Measurements from ENCODE around the genes RFPL3 and FBXO7.

- RAMPAGE, long total RNA: no peak
- RRBS: 44% methylated on average over 3 of the region's 15 CpGs
Measured at GRCh38 chr22:31342351-31342995, 3.7 kb downstream of the PATZ1 start.

GRCh38 chr22:31346407-31347286 is 501 bp upstream of the PATZ1 start:
- RAMPAGE, long total RNA: no peak
- RRBS: 2% methylated on average over 18 of the region's 70 CpGs

GRCh38 chr22:31490354-31490887 is 779 bp upstream of the EIF4ENIF1 start:
- RAMPAGE, long total RNA: no peak
- RRBS: no CpG with 5 or more reads among the region's 23 CpGs

DNA sequence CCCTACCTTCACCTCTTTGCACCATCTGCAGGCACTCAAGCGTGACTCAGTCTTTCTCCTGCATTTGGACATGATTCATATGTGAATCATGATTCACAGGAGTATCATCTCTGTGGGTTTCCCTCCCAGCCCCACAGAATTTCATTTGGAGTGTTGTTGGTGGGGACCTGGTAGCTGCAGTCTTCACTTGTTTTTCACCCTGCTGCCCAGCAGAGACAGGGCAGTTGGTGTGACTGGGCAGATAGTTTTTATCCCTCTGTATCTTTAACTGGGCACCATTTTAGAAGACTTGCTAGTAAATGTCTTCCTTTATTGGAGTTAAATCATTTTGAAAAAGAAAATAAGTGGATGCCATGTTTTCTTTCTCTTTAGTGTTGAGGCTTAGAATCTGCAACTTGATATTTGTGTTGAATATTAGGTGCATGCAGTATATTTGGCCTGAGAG is 75.8 kb downstream of the DEPDC5 start:
- RAMPAGE, long total RNA: no peak
- RRBS: no CpG with 5 or more reads among the region's 1 CpG

DNA sequence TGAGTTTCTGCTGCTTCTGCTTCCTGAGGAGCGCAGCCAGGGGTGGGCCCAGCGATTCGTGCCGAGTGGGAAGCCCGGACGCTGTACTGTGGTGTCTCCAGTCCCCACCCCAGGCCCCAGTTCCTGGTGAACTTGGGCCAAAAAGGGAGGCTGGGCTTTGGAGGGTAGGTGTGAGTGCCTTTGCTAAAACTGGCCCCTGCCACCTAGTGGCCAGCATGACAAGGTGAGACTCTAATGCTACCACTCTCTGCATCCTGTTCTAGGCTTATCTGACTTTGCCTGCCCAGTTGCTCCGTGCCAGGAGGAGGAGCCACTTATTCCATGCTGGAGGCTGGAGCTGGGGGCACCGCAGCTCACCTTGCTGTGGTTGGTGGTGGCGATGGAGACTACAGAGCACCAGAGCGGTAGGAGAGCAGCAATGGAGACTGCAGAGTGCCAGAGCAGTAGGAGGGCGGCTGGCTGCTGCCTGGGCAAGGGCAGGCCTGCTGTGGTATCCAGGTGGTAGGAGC is 2.1 kb upstream of the RFPL2 start:
- RAMPAGE, long total RNA: no peak
- RRBS: 91% methylated on average over 4 of the region's 11 CpGs

- RAMPAGE, long total RNA: no peak
- RRBS: no CpG with 5 or more reads among the region's 20 CpGs
Measured at GRCh38 chr22:32331138-32331748, 26.4 kb upstream of the RFPL3 start.

GRCh38 chr22:32357661-32357968 is at the start of gene RFPL3:
TSS of gene RFPL3 (plus strand) at chr22:32357867.
- RAMPAGE, long total RNA: no peak
- RRBS: no CpG with 5 or more reads among the region's 6 CpGs

DNA sequence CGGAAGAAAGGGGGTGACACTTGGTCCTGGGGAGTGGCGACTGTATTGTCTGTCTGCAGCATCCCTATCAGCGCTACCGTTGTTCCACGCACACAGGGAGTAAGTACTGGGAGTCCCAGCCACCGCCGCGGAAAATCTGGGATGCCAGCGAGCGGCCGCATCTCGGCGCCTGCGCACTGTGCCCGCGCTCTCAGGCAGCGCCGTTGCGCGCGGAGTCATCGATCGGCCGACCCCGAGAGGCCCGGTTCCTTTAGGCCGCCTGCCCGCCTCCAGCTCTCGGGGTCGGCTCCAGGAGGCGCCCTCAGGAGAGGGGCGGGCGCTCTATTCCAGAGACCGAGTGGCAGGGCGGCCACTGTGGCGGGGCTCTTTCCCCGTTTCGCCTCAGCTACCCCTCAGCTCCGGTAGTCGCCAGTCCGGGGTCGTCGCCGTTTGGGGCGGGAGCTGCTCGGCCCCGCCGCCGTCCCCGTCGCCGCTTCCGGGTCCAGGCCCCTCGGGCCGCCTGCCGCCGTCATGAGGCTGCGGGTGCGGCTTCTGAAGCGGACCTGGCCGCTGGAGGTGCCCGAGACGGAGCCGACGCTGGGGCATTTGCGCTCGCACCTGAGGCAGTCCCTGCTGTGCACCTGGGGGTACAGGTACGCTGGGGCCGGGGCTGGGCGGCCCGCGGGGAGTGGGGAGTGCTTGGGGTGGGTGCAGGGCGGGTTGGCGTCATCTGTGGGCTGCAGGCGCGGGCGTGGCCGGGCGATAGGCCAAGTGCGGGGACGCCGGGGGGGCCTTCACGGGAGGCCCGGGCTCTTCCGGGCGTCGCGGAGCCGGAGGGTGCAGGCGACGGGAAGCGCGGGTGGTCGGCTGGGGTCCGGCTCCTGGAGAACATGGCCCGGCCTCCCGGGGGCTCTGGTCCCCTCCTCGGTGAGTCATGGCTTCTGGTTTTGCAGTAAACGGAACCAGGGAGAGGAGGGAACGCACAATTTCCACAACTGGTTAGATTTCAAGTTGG is at the start of gene FBXO7:
TSS of gene FBXO7 (plus strand) at position 319 of the 994 bp plus-strand sequence.
- RAMPAGE, long total RNA: start-site peak on the plus strand centred at position 271 of the sequence, 119 bp wide, 737 and 143 reads in 2 replicates; start-site peak on the plus strand centred at position 808 of the sequence, 42 bp wide, 262 and 51 reads in 2 replicates
- RRBS: 3% methylated on average over 29 of the region's 100 CpGs

DNA sequence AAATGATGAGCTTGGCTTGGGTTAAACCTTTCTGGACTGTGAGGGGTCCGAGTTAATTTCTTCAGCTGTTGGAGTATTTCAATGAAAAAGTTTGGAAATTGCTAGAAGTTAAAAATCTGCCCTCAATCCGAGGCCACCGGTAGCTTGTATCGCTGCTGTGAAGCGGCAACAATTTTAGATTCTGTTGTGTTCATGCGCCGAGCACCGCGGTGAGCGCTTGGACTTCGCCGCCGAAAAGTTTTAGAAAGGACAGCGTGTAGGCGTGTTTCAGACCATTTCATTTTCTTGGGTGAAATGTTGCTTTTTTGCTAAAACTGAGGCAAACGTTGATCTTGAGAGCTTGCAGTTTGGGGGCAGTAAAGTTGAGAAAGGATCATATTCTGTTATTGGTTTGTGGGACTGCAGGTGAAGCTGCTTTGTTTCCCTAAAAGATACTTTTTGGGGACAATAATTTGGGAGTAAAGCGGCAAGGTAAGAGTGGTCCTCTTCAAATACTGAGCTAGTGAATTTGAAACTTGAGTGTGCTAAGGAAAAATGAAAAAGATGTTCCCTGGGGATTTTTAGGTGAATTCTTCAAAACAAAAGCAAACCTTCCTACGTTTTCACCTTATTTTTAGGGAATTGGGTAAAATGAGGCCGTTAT is 997 bp downstream of the FBXO7 start:
- RAMPAGE, long total RNA: no peak
- RRBS: no CpG with 5 or more reads among the region's 19 CpGs

DNA sequence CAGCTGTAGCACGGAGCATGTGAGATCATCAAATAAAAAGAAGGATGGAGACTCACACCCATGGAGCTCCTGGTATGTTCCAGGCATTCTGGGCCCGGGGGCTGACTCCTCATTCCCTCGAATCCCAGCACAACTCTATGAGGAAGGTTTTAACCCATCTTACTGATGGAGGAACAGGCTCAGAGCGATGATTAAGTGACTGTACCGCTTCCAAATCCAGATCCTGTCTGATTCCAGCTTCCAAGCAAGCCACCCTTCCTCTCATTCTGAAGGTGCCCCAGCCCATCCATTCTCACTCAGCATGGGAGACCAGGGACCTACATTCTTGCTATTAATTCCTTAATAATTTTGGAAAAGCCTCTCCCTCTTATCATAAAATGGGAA is 60.3 kb downstream of the FBXO7 start:
- RAMPAGE, long total RNA: no peak
- RRBS: no CpG with 5 or more reads among the region's 5 CpGs

GRCh38 chr22:32539634-32540641 is 65.3 kb downstream of the FBXO7 start:
- RAMPAGE, long total RNA: no peak
- RRBS: no CpG with 5 or more reads among the region's 13 CpGs

GRCh38 chr22:32691945-32692308 is 109.6 kb upstream of the TIMP3 start:
- RAMPAGE, long total RNA: no peak
- RRBS: no CpG with 5 or more reads among the region's 1 CpG

- RAMPAGE, long total RNA: no peak
- RRBS: no CpG with 5 or more reads among the region's 10 CpGs
Measured at GRCh38 chr22:32717691-32718374, 83.7 kb upstream of the TIMP3 start.

GRCh38 chr22:32802509-32802875 is 987 bp downstream of the TIMP3 start:
- RAMPAGE, long total RNA: no peak
- RRBS: no CpG with 5 or more reads among the region's 8 CpGs

DNA sequence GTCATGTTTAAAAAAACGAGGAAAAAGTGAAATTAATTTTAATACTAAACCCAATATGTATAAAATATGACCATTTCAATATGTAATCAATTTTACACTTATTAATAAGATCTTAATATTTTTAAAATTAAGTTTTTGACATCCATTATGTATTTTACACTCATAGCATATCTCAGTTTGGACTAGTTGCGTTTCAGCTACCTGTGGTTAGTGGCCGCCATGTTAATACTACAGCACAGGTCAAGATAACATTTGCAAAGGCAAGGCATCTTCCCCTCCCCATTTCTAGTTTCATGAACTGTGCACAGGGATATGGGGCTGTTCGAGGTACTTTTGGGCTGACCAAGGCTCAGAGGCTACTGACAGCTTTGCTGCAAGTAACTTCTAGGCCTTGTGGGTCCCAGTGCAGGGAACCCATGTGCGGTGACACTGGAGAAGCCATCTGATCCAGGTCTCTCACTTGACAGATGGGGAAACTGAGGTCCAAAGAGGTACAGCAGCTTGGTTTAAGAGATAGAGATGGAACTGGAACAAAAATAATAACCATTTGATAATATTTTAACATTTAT is 13.5 kb downstream of the TIMP3 start:
- RAMPAGE, long total RNA: no peak
- RRBS: no CpG with 5 or more reads among the region's 5 CpGs

GRCh38 chr22:32830175-32831086 is 28.9 kb downstream of the TIMP3 start:
- RAMPAGE, long total RNA: no peak
- RRBS: no CpG with 5 or more reads among the region's 17 CpGs

DNA sequence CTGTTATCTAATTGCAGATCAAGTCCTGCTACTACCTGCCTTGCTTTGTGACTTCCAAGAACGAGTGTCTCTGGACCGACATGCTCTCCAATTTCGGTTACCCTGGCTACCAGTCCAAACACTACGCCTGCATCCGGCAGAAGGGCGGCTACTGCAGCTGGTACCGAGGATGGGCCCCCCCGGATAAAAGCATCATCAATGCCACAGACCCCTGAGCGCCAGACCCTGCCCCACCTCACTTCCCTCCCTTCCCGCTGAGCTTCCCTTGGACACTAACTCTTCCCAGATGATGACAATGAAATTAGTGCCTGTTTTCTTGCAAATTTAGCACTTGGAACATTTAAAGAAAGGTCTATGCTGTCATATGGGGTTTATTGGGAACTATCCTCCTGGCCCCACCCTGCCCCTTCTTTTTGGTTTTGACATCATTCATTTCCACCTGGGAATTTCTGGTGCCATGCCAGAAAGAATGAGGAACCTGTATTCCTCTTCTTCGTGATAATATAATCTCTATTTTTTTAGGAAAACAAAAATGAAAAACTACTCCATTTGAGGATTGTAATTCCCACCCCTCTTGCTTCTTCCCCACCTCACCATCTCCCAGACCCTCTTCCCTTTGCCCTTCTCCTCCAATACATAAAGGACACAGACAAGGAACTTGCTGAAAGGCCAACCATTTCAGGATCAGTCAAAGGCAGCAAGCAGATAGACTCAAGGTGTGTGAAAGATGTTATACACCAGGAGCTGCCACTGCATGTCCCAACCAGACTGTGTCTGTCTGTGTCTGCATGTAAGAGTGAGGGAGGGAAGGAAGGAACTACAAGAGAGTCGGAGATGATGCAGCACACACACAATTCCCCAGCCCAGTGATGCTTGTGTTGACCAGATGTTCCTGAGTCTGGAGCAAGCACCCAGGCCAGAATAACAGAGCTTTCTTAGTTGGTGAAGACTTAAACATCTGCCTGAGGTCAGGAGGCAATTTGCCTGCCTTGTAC is 58.0 kb downstream of the TIMP3 start:
- RAMPAGE, long total RNA: no peak
- RRBS: 87% methylated on average over 4 of the region's 12 CpGs

DNA sequence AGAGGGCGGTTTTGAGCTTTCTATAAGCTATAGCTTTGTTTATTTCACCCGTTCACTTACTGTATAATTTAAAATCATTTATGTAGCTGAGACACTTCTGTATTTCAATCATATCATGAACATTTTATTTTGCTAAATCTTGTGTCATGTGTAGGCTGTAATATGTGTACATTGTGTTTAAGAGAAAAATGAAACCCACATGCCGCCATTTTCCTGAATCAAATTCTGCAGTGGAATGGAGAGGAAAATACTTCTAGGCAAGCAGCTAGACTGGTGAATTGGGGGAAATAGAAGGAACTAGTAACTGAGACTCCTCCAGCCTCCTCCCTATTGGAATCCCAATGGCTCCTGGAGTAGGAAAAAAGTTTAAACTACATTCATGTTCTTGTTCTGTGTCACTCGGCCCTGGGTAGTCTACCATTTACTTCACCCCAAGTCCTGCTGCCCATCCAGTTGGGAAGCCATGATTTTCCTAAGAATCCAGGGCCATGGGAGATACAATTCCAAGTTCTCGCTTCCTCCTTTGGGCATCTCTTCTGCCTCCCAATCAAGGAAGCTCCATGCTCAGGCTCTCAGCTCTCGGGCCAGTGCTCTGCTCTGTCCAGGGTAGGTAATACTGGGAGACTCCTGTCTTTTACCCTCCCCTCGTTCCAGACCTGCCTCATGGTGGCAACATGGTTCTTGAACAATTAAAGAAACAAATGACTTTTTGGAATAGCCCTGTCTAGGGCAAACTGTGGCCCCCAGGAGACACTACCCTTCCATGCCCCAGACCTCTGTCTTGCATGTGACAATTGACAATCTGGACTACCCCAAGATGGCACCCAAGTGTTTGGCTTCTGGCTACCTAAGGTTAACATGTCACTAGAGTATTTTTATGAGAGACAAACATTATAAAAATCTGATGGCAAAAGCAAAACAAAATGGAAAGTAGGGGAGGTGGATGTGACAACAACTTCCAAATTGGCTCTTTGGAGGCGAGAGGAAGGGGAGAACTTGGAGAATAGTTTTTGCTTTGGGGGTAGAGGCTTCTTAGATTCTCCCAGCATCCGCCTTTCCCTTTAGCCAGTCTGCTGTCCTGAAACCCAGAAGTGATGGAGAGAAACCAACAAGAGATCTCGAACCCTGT is 60.6 kb downstream of the TIMP3 start:
- RAMPAGE, long total RNA: no peak
- RRBS: no CpG with 5 or more reads among the region's 10 CpGs

DNA sequence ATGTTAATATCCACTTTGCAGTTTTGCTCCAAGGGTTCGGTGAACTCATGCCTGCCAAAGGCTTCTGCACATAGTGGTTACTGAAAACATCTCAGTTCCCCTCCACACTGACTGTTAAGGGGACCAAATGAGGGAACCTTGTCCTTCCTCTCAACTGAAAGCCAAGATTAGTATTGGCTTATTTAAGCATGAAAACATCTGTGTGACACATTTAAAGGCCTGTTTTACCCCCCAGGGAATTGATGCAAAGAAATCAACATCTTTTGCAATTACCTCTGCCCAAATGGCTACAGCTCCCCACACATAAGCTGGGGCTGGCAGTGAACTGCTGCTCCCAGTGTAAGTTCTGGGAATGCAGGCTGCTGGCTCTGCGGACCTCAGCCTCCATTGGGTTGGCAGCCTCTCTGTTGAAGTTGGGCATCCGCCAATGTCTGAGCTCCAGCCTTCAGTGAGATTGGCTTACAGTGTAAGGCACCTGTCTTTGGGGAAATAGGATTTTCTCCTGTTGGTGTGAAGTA is 213.3 kb upstream of the SYN3 start:
- RAMPAGE, long total RNA: no peak
- RRBS: no CpG with 5 or more reads among the region's 3 CpGs

- RAMPAGE, long total RNA: no peak
- RRBS: no CpG with 5 or more reads among the region's 14 CpGs
Measured at GRCh38 chr22:33301963-33302608, 243.9 kb upstream of the SYN3 start.